HGPS cell (cell line): ENCODE measurements around a stretch of chr6.

GRCh38 chr6:41318435-41319235 lies 16.8 kb upstream of the NCR2 start:
- RRBS, result 13% methylated on average over 2 of the region's 27 CpGs

DNA sequence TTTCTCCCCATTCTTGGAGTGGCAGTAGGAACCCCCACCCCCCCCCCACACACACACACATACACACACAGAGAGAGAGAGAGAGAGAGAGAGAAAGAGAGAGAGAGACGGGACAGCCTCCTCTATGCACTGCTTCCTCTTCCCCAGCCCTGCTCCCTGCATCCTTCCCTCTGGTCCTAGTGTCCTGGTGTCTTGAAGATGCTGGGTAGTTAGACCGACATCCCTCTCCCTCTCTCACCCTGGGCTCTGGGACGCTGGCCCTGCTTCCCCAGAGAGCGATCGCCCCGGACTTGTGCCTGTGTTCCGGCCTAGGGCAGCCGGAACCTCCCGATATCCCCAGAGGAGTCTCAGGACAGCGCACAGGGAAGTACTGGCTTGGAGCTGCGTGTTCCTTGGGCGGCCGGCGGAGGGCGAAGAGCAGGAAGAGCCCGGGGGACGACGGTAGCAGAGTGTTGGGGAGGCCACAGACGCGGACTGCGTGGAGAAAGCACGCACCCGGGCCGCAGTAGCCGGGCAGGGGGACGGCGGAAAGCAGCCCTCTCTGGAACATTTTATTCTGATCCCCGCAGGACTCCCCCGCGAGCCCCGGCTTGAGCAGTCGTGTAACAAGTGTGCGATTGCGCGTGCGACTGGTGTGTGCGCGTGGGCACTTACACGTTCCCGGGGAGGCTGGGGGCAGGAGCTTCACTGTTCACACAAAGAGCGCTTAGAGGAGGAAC lies 36.0 kb downstream of the NCR2 start:
- RRBS, result 8% methylated on average over 27 of the region's 41 CpGs

GRCh38 chr6:41427326-41427781 lies 91.9 kb downstream of the NCR2 start:
- RRBS, result 11% methylated on average over 11 of the region's 27 CpGs

GRCh38 chr6:41449747-41450214 lies 96.4 kb upstream of the FOXP4 start:
- RRBS, result no CpG with 5 or more reads among the region's 3 CpGs

- RRBS, result 59% methylated on average over 2 of the region's 13 CpGs
Observed at GRCh38 chr6:41545303-41545636, 911 bp upstream of the FOXP4 start.

GRCh38 chr6:41563015-41563867 lies 17.1 kb downstream of the FOXP4 start:
- RRBS, result no CpG with 5 or more reads among the region's 11 CpGs

GRCh38 chr6:41568573-41569464 lies 22.6 kb downstream of the FOXP4 start:
- RRBS, result no CpG with 5 or more reads among the region's 15 CpGs

GRCh38 chr6:41723244-41724327 lies 11.8 kb downstream of the TFEB start:
- RRBS, result no CpG with 5 or more reads among the region's 29 CpGs

DNA sequence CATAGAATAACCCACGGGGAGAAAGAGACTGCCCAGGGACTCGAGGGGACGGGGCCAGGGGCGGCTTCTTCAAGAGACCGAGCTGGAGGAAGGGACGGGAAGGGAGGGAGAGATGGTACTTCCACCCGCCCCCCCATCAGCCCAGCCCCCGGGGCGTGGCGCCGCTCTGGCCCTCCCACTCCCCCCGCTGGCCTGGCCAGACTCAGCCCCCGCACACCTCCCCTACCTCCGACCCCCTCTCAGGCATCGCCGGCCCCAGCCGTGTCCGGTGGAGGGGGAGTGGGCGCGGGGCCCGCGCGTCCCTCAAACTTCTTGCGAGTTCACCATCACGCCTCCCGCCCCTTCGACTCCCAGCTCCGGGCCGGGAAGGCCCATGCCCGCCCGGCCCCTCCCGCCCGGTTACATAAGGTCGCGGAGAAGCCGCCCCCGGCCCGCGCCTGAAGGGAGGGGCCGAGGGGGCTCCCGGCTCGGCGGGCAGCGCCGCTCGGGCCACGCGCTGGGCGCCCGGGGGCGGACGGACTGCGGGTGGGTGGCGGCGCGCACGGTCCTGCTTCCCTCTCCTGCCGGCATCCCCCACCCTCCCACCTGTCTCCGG lies 637 bp downstream of the TFEB start:
- RRBS, result under 1% methylated on average over 40 of the region's 59 CpGs

- RRBS, result 1% methylated on average over 6 of the region's 14 CpGs
Observed at GRCh38 chr6:41920733-41920982, 281 bp downstream of the MED20 start.

DNA sequence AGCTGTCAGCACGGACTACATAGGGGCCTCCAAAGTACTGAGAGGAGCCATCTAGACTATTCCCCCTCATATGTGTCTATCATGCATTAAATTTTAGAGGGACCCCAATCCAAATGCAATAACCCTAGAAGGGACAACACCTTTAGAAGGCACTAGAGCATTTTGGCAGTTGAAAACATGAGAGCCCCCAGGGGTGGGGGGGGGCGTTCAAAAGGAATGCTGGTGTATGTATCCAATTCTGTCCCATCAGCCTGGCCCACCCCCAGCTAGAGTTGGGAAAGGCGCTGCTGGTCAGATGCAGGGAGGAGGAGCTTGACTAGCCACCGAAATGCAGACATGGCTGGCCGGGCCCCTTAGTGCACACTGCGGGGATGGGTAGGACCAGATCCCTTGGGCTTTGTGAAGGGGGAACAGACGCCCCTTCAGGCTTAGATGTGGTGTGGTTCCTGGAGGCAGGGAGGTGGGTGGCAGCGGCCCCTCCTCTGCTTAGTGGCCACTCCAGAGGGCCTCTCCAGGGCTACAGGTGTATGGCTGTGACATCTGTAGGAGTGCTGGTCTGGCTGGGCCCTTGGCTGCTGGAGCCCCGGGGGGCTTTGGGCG lies 6.1 kb downstream of the CCND3 start:
- RRBS, result no CpG with 5 or more reads among the region's 10 CpGs

DNA sequence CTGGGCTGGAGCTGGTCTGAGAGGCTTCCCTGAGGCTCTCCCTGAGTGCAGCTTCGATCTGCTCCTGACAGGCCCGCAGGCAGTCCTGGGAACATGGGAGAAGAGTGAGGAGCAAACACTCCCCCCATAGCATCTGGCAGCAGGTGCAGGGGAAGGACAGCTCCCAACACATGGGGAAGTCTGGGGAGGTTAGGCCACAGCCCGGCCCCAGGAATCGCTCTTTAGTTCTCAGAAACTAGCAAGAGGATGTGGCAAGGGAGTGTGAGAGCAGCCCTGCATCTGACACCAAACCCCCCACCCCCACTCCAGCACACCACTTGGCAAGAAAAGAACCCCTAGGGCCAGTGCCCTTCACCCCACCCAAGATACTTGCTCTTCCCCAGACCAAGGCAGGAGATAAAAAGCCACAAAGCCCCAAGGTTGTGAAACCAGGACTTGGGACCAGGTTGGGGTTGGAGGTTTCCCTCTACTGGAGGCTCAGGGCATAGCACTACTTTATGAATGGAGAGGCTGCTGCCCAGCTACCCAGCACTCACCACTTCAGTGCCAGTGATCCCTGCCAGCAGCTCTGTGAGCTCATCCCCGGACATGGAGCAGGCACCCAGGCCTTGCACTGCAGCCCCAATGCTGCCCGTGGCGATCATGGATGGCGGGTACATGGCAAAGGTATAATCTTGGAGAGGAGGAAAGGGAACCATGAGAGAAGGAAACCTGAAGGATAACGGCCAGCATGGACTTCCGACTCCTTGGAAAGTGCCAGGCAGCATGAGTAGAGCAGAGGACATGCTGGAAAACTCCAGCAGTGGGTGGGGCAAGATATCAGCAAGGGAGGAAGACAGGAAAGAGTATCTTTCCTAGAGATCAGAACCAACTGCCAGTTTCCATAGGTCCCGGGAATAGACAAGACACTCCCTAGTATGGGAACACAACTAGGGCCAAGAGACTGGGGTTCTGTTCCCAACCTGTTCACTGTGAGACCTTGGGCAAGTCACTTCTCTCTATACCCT lies 5.3 kb downstream of the CCND3 start:
- RRBS, result no CpG with 5 or more reads among the region's 11 CpGs

DNA sequence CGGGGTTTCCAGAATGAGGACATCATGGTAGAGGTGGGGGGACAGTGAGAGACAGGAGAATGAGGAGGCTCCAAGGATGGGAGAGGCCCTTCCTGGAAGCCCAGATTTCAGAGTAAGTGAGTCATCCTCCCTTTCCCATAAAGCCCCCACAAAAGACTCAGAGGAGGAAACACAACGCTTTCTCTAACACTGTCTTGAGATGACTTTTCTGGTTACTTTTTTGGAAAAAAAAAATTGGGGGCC lies 41.9 kb downstream of the C6orf132 start:
- RRBS, result no CpG with 5 or more reads among the region's 2 CpGs

DNA sequence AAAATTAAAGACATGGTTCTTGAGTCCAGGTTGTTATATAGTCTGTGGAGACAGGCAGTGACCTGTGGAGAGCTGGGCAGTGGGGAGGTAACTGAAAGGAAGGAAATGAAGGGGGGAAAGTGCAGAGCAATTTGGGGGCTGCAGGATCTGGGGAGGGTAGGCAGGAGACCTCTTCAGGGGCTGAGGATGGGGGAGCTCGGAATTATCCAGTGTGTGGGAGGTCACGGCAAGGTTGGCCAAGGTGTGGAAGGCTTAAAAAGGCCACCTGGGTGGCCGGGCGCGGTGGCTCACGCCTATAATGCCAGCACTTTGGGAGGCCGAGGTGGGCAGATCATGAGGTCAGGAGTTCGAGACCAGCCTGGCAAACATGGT lies 3.1 kb upstream of the C6orf132 start:
- RRBS, result no CpG with 5 or more reads among the region's 8 CpGs

DNA sequence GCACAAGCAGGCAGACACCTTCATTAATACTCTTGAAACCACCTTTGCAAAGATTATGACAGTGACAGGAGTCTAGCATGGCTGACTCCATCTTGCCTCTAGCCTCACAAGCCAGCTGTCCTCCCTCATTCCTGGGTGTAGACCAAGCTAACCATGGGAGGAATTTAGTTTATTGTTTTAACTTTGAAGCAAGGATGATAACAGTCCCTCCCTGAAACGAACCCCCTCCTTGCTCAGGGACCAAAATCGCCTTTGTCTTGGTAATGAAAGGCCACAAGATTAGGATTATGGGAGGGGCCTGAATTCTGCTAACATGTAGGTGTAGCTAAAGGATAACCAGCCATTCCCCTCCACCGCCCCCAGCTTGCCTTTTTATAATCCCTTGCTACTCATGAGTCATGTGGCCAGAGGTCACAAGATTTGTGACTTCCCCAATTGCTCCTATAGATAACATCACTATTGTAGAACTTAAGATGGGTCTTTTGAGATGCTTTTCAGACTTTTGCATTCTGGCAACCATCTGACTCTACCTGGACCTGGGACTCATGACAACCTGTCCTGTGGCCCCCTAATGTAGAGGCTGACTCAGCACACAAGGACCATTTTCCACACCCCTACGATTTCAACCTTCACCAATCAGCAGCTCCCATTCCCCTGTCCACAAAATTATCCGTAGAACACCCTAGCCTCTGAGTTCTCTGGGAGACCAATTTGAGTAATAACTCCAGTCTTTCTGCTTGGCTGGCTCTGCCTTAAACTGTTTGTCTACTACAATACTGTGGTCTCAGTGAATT lies 99.0 kb upstream of the MRPS10 start:
- RRBS, result no CpG with 5 or more reads among the region's 5 CpGs

GRCh38 chr6:42403100-42403934 lies 48.4 kb downstream of the TRERF1 start:
- RRBS, result no CpG with 5 or more reads among the region's 14 CpGs

GRCh38 chr6:42417516-42418122 lies 34.1 kb downstream of the TRERF1 start:
- RRBS, result no CpG with 5 or more reads among the region's 7 CpGs

DNA sequence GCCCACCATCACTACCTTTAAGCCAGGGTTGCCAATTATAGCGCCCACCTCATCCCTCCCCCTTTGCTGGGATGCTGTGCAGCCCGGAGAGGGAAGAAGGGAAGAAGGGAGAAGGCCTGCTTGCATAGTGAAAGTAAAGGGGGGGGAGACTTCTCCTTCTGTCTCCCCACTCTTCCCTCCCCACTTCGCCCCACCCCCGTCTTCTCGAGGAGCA lies 905 bp downstream of the TRERF1 start:
- RRBS, result no CpG with 5 or more reads among the region's 5 CpGs

GRCh38 chr6:42453415-42454174 lies 1.9 kb upstream of the TRERF1 start:
- RRBS, result no CpG with 5 or more reads among the region's 38 CpGs

- RRBS, result no CpG with 5 or more reads among the region's 1 CpG
Observed at GRCh38 chr6:42556081-42556495, 7.7 kb upstream of the UBR2 start.